ENCODE results near the gene NR2C2.

DNA sequence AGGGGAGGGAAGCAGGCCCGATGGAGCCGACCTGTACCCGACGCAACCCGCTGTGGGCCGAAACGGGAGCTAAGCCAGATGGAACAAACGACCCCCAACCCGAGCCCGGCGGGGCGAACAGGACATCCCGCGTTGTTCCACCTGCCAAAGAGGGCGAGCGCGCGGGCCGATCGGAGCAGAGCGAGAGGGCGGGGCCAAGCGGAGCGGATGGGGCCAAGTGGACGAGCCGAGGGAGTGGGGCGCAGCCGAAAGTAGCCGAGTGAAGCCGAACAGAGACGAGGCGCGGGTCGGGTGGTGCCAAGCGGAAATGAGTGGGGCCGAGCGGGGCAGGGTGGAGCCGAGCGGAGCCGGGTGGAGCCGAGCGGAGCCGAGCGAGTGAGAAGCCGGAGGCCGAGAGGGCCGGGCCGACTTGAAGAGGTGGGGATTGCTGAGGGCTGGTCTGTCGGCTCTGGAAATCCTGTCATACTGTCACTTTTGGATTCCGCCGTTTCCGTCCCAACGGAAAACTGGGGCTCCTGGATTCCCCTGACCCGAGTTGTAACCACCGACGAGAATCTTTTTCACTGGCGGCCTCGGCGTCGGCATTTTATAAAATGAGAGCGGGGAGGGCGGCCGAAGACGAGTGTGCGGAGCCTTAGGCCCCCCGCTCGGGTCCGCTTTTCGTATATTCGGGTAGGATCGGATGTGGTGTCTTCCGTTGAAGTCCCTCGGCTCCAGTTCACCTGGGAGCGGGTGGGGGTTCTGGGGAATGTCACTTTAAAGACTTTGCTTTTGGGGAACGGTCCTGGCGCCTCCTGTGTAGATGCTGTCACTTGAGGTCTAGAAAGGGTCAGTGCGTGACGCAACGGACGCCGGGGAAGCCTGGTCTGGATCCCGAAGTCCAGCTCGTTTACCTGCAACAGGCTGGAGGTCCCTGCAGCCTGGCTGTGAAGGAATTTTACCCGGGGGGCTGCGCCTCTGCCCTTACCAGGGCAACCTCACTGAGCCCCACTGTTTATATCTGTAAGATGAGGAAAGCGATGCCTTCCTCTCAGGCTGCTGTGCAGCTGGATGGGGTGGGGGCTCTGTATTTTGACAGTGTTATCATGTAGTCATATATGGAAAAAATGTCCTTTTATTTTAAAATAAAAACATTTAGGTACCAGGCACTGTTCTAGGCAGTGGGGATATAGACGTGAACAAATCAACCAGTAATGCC lies 15.7 kb upstream of the WNT7A start:
- PRO-cap: no peak

- PRO-cap: no peak
Observed at GRCh38 chr3:14133052-14133617, 8.3 kb downstream of the TMEM43 start.

GRCh38 chr3:14142292-14143394 lies 17.8 kb downstream of the TMEM43 start:
- PRO-cap: no peak

- PRO-cap: no peak
Observed at GRCh38 chr3:14324390-14325136, 77.8 kb upstream of the SLC6A6 start.

DNA sequence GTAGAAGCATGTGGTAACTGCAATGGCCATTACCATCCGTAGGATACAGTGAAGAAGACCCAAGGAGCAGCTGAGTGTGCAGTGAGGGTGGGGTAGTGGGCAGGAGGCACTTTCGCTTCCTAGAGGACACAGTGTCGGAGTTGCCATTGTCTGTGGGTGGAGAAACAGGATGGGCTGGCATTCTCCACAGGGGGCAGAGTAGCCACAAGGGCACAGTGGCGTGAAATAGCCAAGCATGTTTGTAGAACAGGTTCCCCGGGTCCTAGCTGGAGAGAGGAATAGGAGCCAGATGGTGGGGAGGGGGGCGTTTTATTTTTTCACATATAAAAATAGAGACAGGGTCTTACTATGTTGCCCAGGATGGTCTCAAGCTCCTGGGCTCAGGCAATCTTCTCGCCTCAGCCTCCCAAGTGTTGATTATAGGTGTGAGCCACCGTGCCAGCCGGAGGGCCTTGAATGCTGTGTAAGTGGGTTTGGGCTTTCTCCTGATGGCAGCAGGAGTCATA lies 3.5 kb downstream of the SLC6A6 start:
- PRO-cap: no peak

- PRO-cap: no peak
Observed at GRCh38 chr3:14424634-14425130, 22.3 kb downstream of the SLC6A6 start.

GRCh38 chr3:14433024-14433629 lies 30.7 kb downstream of the SLC6A6 start:
- PRO-cap: no peak

- PRO-cap: no peak
Observed at GRCh38 chr3:14440134-14441005, 38.0 kb downstream of the SLC6A6 start.

DNA sequence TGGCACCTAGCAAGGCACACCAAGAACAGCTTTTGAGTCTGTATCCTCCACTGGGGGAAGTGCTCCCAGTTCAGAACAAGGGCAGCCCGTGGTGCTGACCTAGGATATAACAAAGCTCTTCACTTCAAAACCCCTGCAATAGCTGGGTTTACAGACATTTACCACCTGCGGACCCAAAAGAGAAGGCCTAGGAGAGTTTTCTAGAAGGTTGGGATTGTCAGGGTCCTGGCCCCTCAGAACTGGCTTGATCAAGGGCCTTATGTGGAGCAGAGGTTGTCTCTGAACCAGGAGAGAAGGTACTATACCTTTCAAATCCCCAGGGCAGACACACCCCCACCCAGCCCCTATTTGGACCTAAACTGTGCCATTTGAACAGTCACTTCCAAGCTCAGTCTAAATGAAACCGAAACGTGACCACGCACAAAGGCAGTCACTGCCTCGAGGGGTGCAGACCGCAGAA lies 53.8 kb downstream of the GRIP2 start:
- PRO-cap: no peak

- PRO-cap: no peak
Observed at GRCh38 chr3:14524151-14524746, 15.9 kb downstream of the GRIP2 start.

DNA sequence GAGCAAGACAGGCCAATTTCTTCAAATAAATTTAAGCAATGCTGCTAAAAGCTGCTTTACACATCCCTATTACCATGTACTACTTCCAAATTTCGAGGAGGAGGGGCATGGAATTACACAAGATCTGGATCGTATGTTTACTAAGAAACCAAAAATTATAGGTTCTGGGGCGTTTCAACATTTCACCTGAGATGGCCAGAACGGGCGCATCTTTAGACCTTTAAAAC lies 662 bp upstream of the NR2C2 start:
- PRO-cap: no peak

DNA sequence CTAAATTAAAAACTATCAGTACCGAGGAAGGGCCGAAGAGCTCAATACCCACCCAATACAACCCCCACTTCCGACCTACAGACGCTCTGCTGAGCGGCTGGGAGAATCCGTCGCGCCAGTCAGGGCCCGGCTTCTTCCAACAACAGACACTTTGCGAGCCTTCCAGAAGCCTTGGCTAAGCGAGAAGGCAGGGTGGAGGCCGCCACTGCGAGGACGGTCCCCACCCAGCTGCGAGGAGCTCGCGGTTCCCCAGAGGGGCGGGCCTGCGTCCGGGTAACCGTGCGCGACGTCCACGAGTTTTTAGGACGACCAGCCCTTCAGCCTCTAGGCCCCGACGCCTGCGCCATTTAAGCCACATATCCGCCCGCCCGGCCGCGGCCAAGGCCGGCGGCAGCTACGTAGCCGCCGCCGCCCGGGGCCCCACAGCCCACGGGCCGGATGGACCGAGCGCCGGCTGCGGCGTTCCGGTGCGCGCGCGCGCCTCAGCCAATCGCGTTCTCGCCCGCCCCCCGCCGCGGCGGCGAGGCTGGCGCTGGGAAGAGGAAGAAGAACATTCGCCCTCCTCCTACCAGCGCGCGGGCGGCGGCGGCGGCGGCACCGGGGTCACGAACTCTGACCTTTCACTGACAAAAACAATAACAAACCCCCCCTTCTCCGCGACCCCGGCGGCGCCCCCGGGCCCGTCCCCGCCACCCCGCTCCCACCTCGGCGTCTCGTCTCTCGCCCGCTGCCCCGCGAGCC lies at the start of gene NR2C2:
NR2C2 (plus strand) TSS at position 549 of the 741 bp plus-strand sequence.
- PRO-cap: bidirectional peak, plus-strand start at position 118 of the sequence, minus-strand start at position 144 of the sequence; bidirectional peak, plus-strand start at position 553 of the sequence, minus-strand start at position 431 of the sequence

- PRO-cap: no peak
Observed at GRCh38 chr3:14989918-14990809, 42.8 kb downstream of the NR2C2 start.

DNA sequence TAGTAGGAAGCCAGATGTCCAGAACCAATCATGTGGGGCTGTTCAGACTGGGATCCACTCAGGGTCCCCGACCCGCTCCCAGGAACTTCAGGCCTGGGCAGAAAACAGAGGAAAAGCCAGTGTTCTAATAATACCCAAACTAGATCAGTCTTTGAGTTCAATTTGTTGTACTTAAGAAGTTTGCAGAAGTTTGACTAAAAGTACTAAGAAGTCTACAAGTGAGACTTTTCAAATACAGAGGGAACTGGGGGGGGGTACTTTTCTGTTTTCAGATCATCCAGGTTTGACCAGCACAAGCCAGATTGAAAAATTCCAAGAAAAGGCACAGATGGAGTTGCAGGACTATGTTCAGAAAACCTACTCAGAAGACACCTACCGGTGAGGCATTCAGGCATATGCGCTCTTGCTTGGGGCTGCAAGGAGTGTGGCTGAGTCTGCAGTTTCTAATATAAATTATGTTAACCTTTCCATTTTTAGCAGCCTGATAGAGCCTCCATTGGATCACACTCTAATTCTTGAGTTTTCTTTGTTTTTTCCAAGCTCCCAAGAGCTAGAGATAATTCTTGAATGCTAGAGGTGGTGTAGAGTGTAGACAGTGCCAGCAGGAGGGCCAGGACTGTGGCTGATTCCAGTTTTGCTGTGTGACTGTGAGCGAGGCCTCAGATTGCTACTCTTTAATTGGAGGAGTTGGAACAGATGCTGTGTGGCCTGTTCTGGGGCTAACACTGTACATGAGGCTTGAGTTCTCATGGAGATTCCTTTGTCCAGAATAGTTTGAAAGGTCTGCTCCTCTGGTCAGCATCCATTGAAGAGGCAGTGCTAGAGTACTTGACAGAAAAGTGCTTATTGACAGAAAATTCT lies 26.0 kb downstream of the MRPS25 start:
- PRO-cap: no peak

- PRO-cap: no peak
Observed at GRCh38 chr3:15063763-15064014, 1.4 kb downstream of the MRPS25 start.

GRCh38 chr3:15107299-15107957 lies 8.5 kb upstream of the RBSN start:
- PRO-cap: no peak

GRCh38 chr3:15148655-15149012 lies 49.7 kb upstream of the RBSN start:
- PRO-cap: no peak

DNA sequence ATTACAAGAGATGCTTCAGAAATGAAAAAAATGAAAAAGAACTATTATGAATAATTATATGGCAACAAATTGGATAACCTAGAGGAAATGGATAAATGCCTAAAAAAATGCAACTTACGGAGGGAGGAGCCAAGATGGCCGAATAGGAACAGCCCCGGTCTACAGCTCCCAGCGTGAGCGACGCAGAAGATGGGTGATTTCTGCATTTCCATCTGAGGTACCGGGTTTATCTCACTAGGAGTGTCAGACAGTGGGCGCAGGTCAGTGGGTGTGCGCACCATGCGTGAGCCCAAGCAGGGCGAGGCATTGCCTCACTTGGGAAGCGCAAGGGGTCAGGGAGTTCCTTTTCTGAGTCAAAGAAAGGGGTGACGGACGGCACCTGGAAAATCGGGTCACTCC lies 19.5 kb upstream of the CAPN7 start:
- PRO-cap: unidirectional peak, plus-strand start at position 345 of the sequence

GRCh38 chr3:15260096-15261362 lies 54.5 kb downstream of the CAPN7 start:
- PRO-cap: no peak

- PRO-cap: no peak
Observed at GRCh38 chr3:15295369-15296158, 36.8 kb downstream of the SH3BP5 start.